Mucosa of descending colon (tissue), 1 donor: ENCODE data around the genes PLPP6, RCL1, PLGRKT and IL33.

DNA sequence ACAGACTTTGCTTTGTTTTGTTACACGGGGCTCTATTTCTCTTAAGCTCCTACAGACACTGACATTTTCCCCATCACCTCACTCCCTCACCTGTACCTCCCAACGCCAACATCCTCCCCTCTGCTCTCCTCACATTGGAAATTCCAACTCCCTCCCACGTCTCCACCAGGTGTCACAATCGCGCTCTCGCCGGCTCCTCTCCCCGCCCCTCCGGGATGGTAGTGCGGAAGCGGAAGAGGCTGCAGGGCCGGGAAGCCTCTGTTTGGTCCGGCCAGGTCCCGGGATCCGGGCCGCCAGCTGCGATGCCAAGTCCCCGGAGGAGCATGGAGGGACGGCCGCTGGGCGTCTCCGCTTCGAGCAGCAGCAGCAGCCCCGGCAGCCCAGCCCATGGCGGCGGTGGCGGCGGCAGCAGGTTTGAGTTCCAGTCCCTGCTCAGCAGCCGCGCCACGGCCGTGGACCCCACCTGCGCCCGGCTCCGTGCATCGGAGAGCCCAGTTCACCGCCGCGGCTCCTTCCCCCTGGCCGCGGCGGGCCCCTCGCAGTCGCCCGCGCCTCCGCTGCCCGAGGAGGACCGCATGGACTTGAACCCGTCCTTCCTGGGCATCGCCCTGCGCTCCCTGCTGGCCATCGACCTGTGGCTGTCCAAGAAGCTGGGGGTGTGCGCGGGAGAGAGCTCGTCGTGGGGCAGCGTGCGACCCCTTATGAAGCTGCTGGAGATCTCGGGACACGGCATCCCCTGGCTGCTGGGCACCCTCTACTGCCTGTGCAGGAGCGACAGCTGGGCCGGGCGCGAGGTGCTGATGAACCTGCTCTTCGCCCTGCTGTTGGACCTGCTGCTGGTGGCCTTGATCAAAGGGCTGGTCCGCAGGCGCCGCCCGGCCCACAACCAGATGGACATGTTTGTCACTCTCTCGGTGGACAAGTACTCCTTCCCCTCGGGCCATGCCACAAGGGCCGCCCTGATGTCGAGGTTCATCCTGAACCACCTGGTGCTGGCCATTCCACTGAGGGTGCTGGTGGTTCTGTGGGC lies at the start of gene PLPP6:
TSS of gene PLPP6 (plus strand) at position 221 of the 1,030 bp plus-strand sequence.
- PRO-cap: bidirectional peak, plus-strand start at position 221 of the sequence, minus-strand start at position 122 of the sequence; unidirectional peak, minus-strand start at position 832 of the sequence

- PRO-cap: bidirectional peak, plus-strand start at chr9:4663309, minus-strand start at chr9:4663247
These were observed 1.2 kb downstream of the PLPP6 start for GRCh38 chr9:4663104-4663872.

DNA sequence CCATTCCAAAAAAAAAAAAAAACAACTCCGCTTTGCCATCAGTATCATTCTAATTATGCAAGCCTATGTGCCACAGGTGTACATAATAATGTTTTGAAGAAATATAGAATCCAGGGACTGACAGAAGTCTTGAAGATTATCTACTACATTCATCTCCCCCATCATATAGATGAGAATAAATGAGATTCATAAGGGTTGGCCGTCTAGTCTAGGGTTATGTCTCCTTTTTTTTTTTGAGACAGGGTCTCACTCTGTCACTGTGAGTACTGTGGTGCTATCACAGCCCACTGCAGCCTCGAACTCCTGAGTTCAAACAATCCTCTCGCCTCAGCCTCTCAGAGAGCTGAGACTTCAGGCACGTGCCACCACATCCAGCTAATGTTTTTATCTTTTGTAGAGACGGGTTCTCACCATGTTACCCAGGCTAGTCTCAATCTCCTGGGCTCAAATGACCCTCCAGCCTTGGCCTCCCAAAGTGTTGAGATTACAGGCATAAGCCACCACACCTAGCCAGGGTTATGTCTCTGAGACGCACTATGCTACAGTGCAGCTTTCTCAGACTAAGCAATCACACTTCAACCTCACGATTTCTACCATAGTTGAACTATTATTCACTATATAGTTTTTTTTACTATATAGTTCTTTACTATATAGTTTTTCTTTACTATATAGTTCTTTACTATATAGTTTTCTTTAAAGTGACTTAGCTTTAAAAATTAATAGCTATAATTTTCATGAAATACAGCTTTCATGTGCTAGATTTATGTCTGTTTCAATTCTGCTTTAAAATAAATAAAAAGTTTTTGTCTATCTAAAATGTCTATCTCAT lies 4.3 kb downstream of the AK3 start:
- PRO-cap: no peak

DNA sequence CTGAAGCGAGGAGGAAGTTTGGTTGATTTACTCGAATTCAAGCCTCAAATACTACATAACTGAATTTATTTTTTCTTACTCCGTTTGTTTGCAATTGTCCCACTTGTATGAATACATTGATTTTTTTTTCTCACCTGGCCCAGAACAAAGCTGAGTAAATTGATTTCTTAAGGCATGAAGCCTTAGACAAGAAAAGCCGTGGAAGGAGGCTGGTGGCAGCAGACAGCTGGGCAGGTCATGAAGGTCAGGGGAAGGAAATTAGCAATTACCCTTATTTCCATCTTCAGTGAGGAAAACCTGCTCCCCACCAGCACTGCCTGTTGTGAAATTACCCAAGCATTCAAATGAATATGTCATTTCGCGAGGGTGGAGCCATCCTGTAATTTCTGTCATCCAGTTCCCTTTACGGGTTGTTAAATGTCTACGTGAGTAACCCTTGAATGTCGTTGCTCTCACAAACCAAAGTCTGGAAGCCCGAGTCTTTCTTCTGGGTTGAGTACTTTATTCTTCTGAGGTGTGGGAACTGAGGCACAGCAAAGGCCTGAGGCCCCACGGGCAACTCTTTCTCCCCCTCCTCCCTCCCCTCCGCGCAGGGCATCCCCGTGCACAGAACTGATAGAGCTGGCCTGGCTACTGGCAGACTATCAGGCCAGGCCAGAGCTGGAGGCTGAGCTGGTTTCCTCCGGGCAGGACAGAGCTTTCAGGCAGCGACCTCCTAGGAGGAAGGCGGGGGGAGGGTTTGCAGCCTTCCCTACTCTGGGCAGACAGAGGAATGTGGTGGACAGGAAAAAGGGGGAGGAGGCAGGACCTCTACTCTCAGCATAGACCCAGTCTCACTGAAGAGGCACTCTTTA lies 22.0 kb upstream of the AK3 start:
- PRO-cap: bidirectional peak, plus-strand start at position 504 of the sequence, minus-strand start at position 322 of the sequence

GRCh38 chr9:4792842-4793670 lies at the start of gene RCL1:
Gene RCL1, plus strand, starts transcription at chr9:4792944.
- PRO-cap: bidirectional peak, plus-strand start at chr9:4792944, minus-strand start at chr9:4792673

DNA sequence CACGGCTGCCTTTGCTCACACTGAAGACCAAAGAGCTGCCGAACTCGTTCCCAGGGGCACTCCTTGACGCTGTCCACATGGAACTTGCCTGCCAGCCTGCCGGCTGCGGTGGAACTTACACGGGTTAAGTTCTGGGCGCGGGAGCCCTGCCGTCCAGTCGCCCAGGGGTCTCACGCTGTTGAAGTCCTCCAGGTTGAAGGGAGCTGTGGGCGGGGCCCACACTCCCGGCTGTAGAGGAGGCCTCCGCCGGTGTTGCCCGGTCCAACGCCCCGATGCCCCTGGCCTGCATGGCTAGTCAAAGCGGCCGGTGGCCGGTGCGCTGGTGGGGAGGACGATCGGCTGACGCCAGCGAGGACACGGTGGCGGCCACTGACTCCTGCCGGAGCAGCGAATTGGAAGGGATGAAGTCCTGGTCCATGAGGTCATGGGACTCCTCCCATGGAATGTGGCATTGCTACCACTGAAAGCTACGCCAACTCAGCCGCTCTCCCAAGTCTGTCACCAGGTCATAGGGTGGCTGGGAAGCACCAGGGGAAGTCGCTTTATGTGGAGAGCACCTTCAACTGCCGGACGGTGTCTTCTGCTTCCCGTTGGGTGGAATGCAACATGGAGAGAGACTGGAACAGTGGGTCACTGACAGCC lies 11.8 kb downstream of the RCL1 start:
- PRO-cap: no peak

DNA sequence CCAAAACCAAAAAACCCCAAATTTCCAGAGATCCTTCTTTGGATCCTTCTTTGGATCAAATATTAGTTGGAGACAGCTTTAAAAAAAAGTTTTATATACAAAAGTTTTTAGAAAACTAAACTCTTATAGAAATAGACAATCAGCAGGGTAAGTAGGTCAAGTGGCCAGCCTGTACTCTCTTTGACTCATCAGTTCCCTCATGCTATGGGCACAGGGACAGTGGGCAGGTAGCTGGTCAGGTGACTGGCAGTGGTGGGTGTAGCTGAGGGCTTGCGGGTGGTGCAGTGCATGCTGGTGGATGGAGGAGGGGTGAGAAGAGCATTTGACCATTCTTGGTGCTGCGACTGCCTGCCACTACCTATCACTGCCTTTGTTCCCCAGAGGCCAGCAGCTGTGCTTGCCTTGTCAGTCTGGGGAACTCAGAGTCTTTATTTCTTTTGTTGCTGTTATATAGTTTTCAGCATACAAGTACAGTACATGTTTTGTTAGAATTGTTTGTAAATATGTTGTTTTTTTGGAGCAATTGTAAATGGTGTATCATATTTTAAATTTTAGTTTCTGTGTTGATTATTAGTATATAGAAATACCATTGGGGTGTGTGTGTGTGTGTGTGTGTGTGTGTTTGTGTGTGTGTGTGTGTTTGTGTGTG lies 12.8 kb downstream of the RCL1 start:
- PRO-cap: no peak

DNA sequence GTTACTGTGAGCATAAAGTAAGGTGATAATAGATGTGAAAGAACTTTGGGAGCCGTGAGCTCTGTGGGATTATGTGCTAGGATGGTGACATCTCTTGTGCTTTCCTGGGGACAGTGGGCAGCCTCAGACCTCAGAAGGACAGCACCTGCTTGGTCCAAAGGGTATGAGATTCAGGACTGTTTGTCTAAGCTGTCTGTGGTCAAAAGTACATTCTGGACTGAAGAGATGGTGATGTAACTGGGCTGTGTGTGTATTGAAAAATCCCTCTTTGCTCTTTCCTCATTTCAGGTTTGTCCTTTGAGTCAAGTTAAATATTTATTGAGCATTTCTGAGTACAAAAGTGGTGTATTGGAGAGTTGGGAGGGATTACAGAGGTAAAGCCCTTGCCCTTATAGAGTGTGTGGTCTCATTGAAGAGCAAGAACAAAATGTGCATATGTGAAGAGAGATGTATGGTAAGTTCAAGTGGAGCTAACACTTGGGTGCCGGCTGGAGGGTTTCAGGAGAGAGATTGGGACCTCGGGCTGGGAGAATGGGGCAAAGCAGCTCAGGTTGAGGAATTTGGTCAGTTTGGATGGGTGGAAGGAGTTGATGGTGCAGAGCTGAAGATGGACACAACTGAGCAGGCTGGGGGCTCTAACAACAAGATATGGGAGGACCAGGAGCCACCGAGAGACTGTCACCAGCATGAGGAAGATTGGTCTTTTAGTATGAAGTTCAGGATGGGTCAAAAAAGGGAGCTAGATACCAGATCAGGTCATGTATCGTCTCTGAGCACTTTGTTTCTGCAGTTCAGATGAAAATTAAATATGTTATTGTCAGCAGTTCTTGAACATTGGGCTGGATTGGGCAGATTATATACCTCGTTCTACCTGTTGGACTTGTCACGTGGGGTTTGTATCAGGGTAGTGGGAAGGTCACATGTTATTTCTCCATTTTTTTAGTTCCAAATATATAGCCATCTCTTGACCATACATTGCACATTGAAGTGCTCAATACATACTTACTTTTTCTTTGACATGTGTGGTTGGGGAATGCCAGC lies 47.0 kb downstream of the RCL1 start:
- PRO-cap: no peak

DNA sequence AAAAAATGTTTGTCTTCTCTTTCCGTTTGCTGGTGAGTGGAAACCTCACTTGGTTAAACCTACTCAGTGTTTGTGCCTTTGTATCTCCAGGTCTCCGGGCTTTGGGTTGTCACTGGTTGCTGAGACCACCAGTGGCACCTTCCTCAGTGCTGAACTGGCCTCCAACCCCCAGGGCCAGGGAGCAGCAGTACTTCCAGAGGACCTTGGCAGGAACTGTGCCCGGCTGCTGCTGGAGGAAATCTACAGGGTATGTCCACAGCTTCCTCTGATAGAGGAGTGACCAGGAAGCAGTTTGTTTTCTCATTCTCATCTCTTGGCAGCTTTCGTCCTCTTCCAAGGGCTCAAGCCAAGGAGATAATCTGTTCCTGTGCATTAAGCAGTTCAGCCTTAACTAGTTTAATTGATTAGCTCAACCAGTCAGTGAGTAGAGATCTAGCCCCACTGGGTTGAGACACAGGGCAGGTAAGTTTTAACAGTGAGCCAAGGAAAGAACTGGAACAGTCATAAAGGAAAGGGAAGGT lies 51.8 kb downstream of the RCL1 start:
- PRO-cap: no peak

- PRO-cap: no peak
These were observed 36.4 kb downstream of the JAK2 start for GRCh38 chr9:5021461-5021872.

- PRO-cap: no peak
These were observed 59.1 kb downstream of the JAK2 start for GRCh38 chr9:5044076-5044631.

GRCh38 chr9:5437080-5438289 lies at the start of gene PLGRKT:
Gene PLGRKT, minus strand, starts transcription at chr9:5437925.
- PRO-cap: bidirectional peak, plus-strand start at chr9:5437426, minus-strand start at chr9:5437369; bidirectional peak, plus-strand start at chr9:5438045, minus-strand start at chr9:5437858

DNA sequence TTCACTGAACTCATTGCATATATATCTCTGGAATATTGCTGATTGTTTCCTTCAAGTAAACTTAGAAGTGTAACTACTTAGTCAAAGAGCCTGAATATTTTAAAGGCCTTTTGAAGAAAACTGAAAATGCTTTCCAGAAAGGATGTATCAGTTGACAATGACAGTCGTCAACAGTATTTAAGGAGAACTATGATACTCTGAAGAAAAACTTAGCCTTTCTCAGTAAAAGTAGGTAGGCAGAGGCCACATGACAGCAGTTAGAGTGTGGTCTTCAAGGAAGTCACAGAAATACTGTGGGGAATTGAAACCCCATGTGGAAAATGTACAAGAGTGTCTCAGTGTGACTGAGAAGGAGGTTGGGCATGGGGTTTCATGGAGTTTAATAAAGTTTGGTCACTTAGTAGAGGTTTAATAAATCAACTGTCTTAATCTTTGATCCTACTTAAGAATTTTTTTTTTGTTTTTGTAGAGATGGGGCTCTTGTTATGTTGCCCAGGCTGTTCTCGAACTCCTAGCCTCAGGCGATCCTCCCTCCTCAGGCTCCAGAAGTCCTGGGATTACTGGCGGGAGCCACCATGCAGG lies 1.1 kb downstream of the CD274 start:
- PRO-cap: bidirectional peak, plus-strand start at position 338 of the sequence, minus-strand start at position 293 of the sequence

- PRO-cap: no peak
These were observed 10.4 kb upstream of the PDCD1LG2 start for GRCh38 chr9:5499683-5500499.

GRCh38 chr9:5775693-5776122 lies 57.2 kb downstream of the ERMP1 start:
- PRO-cap: no peak

- PRO-cap: no peak
These were observed 1.7 kb downstream of the MLANA start for GRCh38 chr9:5892331-5892910.

DNA sequence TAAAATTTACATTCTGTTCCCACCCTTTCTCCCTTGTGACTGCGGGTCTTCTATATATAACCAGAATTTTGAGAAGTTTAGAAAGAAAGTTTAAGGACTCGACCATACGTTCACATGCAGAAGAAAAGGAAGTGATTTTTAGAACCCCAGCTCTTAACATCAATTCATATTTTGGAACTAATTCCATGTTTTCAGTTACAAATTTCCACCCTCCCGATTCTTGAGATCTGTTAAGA lies 478 bp upstream of the KIAA2026 start:
- PRO-cap: no peak

DNA sequence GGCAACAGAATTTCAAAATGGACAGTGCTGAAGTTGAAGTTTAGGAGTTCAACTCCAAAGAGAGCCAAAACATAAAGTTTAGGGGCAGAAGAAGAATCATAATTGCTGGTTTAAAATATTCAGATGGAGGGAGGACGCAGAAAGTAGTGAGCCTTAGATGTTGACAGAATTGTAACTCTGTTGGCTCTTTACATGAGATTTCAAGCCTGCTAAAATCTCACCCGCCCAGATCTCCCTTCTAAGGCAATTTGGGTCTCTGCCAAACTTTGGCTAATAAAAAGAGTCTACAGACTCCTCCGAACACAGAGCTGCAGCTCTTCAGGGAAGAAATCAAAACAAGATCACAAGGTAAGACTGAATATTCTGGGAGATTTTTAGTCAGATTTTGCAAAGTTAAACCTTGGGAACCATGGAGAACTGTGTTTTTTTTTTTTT lies at the start of gene IL33:
TSS of gene IL33 (plus strand) at position 303 of the 435 bp plus-strand sequence.
- PRO-cap: unidirectional peak, plus-strand start at position 305 of the sequence

GRCh38 chr9:6272180-6272613 lies 56.0 kb upstream of the TPD52L3 start:
- PRO-cap: no peak

- PRO-cap: no peak
These were observed 17.8 kb upstream of the UHRF2 start for GRCh38 chr9:6395181-6395651.